ENCODE data around the genes IFNW1, IFNA14, KLHL9 and C9orf72.

DNA sequence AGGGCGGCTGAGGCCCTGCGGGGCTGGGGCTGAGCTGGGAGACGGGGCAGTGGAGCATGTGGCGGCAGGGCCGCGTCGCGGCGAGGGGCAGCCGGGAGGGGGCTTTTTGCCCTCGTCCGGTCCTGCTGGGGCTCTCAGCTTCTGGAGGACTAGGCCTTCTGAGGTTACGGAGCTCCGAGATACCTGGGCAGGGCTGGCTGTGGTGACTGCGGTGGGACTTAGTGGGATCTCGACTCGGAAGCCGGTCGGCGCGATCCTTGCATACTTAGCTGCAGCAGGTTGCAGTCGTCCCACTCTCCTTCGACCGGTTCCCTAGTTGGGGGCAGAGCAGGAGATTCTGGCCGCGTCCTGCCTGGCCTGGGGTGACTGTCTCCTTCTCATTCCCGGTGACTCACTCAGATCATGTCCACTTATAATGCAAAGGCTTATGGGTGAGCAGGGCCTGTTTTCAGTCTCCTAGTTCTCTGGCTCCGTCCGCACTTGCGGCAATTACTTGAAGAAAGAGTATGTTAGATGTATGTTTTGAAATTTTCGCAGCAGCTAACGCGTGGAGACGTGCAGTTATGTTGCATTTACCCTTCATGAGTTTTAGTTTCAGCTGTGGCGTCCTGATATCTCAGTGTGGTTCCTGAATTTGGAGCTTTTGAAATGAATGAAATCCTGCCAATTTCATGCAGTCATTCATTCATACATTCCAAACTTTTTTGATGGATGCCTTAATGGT is 488 bp downstream of the FOCAD start:
- PRO-cap, result no peak
- RAMPAGE, long total RNA, result no peak

GRCh38 chr9:21141662-21142067 is at the start of gene IFNW1:
TSS of gene IFNW1 (minus strand) at chr9:21141832.
- PRO-cap, result no peak
- RAMPAGE, long total RNA, result no peak

DNA sequence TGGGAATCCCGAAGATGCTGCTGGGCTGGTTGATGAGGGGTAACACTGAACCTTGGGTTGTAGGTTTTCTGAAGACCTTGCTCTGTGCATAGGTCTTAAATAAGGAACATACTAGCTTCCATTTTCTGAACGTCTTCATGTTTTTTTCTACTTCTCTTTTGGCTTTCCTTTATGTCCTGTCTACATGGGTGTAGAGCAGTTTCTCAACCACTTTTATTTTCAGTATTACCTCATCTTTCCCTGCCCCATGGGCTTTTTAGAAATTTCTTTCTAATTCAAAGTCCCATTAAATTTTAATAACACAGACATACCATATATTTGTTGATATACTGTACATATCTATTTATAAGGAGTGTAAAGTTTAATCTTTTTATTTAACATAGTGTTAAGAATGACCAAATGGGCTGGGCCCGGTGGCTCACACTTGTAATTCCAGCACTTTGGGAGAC is at the start of gene IFNA14:
Gene IFNA14 (minus strand): TSS at position 70 of the 449 bp plus-strand sequence.
- PRO-cap, result no peak
- RAMPAGE, long total RNA, result no peak

DNA sequence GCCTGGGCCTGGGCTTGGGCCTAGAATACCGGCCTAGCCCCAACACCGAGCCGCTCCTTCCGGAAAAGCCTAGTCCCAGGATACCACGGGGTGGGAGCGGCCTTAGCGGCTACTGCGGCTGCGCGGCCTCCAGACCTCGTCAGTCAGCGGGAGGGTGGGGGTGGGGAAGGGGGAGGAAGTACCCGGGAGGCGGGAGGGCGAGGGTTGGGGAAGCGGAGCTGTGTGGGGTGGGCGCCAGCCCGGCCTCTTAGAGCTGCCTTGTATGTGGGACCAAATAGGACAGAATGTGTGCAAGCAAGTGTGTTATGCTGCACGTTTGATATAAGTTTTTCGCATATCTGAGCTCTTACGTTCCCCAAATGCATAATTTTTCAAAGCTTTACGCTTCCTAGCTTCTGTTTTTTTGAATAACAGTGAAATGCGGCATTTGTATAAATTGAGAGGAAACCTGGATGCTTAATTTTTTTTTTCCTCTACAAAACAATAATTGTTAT is at the start of gene KLHL9:
Gene KLHL9 (minus strand): TSS at position 85 of the 494 bp plus-strand sequence.
- PRO-cap, result bidirectional peak, plus-strand start outside the sequence, minus-strand start at position 87 of the sequence
- RAMPAGE, long total RNA, result no peak

DNA sequence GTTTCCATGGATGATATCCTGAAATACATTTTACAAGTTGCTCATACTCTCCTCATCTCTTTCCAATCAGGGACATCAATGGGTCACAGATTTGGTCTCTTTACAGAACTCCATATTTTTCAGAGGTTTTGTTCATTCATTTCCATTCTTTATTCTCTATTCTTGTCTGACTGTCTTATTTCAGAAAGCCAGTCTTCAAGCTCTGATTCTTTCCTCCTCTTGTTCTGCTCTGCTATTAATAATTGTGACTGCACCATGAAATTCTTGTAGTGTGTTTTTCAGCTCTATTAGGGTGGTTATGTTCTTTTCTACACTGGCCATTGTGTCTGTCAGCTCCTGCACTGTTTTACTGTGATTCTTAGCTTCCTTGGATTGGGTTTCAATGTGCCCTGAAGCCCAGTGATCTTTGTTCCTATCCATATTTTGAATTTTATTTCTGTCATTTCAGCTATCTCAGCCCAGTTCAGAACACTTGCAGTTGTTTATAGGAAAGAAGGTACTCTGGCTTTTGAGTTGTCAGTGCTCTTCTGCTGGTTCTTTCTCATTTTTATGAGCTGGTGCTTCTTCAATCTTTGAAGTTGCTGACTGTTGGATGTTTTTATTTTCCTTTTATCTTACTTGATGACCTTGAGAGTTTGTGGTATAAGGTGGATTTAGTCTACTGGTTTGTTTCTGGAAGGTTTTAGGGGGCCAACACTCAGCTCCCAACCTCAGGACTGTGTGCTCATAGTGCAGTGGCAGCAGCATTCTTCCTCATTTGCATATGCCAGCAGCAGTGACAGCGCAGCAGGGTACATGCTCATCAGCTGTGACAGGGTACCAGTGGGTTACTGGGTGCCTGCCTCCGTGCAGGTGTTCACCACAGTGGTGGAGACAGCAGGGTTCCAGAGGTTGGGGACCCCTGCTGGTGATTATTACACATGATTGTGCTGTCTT is 45.1 kb upstream of the IFNE start:
- PRO-cap, result no peak
- RAMPAGE, long total RNA, result no peak

DNA sequence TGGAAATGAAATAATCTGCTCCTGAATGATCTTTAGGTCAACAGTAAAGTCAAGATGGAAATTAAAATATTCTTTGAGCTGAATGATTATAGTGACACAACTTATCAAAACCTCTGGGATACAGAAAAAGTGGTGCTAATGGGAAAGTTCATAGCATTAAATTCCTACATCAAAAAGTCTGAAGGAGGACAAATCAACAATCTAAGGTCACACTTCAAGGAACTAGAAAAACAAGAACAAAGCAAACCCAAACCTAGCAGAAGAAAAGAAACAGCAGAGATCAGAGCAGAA is 41.1 kb downstream of the MTAP start:
- PRO-cap, result no peak
- RAMPAGE, long total RNA, result no peak

DNA sequence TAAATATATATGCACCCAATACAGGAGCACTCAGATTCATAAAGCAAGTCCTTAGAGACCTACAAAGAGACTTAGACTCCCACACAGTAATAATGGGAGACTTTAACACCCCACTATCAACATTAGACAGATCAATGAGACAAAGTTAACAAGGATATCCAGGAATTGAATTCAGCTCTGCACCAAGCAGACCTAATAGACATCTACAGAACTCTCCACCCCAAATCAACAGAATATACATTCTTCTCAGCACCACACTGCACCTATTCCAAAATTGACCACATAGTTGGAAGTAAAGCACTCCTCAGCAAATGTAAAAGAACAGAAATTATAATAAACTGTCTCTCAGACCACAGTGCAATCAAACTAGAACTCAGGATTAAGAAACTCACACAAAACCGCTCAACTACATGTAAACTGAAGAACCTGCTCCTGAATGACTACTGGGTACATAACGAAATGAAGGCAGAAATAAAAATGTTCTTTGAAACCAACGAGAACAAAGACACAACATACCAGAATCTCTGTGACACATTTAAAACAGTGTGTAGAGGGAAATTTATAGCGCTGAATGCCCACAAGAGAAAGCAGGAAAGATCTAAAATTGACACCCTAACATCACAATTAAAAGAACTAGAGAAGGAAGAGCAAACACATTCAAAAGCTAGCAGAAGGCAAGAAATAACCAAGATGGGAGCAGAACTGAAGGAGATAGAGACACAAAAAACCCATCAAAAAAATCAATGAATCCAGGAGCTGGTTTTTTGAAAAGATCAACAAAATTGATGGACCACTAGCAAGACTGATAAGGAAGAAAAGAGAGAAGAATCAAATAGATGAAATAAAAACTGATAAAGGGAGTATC is 63.3 kb downstream of the CDKN2A start:
- PRO-cap, result no peak
- RAMPAGE, long total RNA, result no peak

- PRO-cap, result no peak
- RAMPAGE, long total RNA, result no peak
Observed at GRCh38 chr9:21975498-21975727, 756 bp upstream of the CDKN2A start.

- PRO-cap, result no peak
- RAMPAGE, long total RNA, result no peak
Observed at GRCh38 chr9:22103159-22103856, 94.2 kb upstream of the CDKN2B start.

DNA sequence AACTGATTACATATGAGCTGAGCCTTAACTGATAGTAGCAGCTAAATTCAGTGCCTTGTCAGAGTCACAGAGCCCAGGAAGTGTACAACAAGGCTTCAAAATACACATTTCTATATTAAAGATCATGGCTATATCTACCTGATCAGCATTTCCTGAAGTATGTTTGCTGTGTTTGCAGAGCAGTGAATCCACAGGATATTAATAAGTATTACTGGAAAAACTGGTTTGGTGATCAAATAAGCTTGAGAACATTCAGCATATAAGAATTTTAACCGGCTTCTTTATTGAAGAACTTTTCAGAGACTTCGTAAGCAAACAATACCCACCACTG is 227.1 kb downstream of the ELAVL2 start:
- PRO-cap, result no peak
- RAMPAGE, long total RNA, result no peak

GRCh38 chr9:23821189-23822236 is 4.5 kb downstream of the ELAVL2 start:
- PRO-cap, result no peak
- RAMPAGE, long total RNA, result no peak

GRCh38 chr9:26926369-26926725 is 20.7 kb downstream of the PLAA start:
- PRO-cap, result no peak
- RAMPAGE, long total RNA, result no peak

DNA sequence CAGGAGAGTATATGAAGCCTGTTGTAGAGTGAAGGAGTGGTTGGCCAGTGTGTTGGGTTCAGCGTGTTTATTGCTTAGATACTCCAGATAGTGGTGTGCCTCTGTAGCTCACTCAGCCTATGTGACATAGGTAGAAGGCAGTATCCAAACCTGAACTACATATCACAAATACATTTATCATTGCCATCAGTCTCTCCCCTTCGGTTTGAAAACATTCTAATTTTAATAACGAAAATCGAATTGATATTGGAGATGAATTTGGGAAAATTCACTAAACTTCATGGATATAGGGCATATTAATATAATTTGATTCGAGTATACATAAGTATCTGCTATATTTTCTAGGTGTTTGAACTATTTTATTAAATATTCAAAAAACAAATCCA is 1.3 kb downstream of the TEK start:
- PRO-cap, result no peak
- RAMPAGE, long total RNA, result no peak

GRCh38 chr9:27337954-27338794 is 41.2 kb upstream of the EQTN start:
- PRO-cap, result no peak
- RAMPAGE, long total RNA, result no peak

DNA sequence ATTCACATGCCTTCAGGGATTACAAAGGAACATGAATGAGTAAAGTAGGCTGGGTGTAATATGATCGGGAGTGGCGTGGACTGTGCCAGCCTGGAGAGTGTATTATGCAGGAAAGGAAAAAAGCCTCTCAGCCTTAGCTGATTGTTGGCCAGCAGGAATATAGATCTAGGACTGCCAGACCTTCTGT is 74.6 kb upstream of the EQTN start:
- PRO-cap, result no peak
- RAMPAGE, long total RNA, result no peak

DNA sequence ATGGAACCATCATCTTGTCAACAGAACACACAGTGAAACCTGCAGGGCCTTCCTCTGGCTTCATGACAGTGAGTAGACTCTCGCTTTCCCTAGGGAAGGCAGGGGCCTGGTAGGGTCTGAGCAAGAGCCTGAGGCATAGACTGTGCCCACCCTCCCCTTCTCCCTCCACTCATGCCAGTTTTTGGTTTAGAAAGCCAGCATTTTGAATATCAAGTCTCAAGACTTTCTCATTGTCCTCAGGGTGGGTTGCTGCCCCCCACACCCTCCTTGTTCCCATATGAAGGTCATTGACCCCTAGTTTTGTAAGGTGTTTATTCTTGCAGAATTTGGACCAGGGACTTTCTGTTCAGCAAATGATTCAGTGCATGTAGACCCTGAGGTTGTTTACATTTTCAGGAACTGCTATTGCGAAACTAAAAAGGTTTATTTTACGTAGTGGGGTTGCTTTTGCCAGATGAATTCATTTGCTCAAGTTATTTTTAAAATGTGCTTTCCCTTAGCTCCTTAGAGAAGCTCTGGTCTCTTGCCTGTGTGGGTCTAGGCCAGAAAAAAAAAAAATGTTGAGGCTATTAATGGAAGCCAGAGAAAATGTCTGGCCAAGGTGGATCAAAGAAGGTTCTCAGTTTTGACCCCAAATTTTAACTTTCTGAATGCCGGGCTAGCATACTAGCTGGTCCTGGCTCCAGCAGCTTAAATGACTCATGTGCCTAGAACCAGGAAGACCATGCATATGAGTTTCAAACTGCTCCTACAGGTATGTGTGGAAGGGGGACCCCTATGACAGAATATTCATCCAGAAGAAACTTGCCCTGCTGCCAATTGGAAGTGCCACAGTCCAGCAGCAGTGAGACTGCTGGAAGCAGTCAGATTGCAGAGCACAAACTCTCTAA is 10.1 kb upstream of the MOB3B start:
- PRO-cap, result no peak
- RAMPAGE, long total RNA, result no peak

DNA sequence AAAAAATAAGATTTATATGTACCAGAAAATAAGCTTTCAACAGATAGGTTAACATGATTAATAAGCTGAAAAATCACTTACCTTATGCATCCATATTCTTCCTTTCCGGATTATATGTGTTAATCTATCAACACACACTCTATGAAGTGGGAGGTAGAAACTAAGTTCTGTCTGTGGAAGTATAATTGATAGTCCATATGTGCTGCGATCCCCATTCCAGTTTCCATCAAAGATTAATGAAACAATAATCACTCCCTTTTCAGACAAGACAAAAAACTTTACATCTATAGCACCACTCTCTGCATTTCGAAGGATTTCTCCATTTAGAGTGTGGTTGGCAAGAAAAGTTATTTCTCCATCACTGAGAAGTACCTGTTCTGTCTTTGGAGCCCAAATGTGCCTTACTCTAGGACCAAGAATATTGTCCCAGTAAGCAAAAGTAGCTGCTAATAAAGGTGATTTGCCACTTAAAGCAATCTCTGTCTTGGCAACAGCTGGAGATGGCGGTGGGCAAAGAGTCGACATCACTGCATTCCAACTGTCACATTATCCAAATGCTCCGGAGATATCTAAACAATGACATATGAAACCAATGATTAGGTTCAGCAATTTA is 6.6 kb downstream of the C9orf72 start:
- PRO-cap, result no peak
- RAMPAGE, long total RNA, result no peak

- PRO-cap, result bidirectional peak, plus-strand start at chr9:27573555, minus-strand start at chr9:27573446; bidirectional peak, plus-strand start at chr9:27573977, minus-strand start at chr9:27573751; unidirectional peak, plus-strand start at chr9:27574156
- RAMPAGE, long total RNA, result start-site peak on the minus strand at chr9:27573445-27573483, 747 and 275 reads in 2 replicates
Observed at GRCh38 chr9:27573344-27574243, at the start of gene C9orf72. TSS of gene C9orf72 (minus strand) at chr9:27573481.

GRCh38 chr9:27703145-27703494 is 129.8 kb upstream of the C9orf72 start:
- PRO-cap, result no peak
- RAMPAGE, long total RNA, result no peak

GRCh38 chr9:30574883-30575327 is 1361.5 kb upstream of the LINGO2 start:
- PRO-cap, result no peak
- RAMPAGE, long total RNA, result no peak

All from OCI-LY7 (cell line).